ENCODE data around the genes PRORP, NKX2-8 and SLC25A21.

- PRO-cap: no peak
Observed at GRCh38 chr14:34592801-34593201, 37.1 kb downstream of the SNX6 start.

GRCh38 chr14:34628694-34629183, 1.2 kb downstream of the SNX6 start:
- PRO-cap: unidirectional peak, plus-strand start at chr14:34628958; unidirectional peak, plus-strand start at chr14:34628991; bidirectional peak, plus-strand start at chr14:34629022, minus-strand start at chr14:34629026

DNA sequence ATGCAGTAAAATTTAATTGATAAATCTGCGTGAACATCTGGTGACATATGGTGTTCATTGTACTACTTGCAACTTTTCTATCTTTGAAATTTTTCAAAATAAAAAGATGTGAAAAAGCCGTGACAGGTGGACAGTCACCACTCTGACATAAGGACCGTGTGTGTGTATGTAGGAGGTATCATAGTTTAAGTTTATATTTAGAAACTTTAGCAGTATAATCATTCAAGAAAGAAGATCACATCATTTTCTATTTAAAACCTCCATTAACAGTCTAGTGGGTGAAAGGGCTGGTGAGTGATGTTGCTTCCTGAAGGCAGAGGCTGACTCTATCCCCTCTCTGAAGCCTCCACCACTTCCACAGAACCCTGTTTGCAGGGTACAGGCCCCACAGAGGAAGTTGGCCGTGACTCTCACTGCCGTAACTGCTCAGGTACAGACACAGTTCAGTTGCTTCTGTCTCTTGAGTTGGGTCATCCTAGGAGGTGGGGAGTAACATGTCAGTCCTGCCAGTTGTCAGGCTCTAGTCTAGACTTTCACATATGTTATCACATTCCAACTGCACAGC, 31.7 kb downstream of the CFL2 start:
- PRO-cap: no peak

- PRO-cap: bidirectional peak, plus-strand start at chr14:35122312, minus-strand start at chr14:35122048; bidirectional peak, plus-strand start at chr14:35122956, minus-strand start at chr14:35122519
Observed at GRCh38 chr14:35122201-35123067, at the start of gene PRORP. TSS of gene PRORP (plus strand) at chr14:35122552.

GRCh38 chr14:35337702-35338274, 45.6 kb downstream of the PSMA6 start:
- PRO-cap: no peak

GRCh38 chr14:35402951-35403529, 1.5 kb downstream of the NFKBIA start:
- PRO-cap: bidirectional peak, plus-strand start at chr14:35403170, minus-strand start at chr14:35403215

- PRO-cap: bidirectional peak, plus-strand start at chr14:35404222, minus-strand start at chr14:35403897
Observed at GRCh38 chr14:35403530-35404277, 845 bp downstream of the NFKBIA start.

DNA sequence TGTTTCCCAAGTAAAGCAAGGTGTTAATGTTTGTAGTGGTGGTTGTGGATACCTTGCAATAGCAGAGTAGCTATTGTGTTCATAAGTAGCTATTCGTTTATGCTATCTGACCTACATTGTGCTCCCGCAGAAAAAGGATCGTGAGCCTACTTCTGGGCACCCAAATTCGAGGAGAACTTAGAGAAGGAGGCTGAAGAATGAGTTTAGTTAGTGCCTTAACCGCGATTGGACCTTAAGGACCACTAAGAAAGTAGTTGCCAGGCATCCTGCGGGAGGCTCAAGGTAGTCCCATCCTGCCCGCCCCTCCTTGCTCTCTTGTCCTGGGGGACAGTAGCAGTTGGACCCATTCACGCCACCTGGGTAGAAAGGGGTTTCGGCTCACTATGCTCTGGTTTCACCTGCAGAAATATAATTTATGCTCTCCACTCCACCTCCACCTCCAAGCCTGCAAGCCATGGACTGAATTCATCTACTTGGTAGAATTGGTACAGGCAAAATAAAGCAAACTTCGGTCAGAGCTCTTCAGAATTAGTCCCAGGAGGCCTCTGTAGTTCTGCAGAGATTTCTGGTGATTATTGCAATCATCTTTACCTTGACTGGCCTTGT, 1.1 kb upstream of the NFKBIA start:
- PRO-cap: no peak

GRCh38 chr14:35739521-35740175, 69.4 kb downstream of the RALGAPA1 start:
- PRO-cap: no peak

DNA sequence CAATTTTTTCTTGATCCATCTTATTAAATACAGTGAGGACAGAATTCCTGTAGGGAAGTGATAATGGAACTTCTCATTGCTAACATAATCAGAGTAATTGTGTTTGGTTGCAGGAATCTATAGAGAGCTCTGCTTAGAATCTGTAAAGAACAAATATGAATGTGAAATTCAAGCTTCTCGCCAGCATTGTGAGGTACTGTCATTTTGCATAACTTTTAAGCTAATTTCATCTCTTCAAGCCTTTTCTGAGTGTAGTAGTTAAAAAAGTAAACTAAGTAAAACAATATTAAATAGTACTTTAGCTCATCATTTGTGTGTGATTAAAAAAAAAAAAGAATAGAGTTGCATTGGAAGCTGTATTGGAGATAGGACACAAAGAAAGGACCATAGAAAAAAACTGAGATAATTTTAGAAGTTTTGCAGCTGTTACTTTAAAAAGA, 8.6 kb downstream of the BRMS1L start:
- PRO-cap: no peak

DNA sequence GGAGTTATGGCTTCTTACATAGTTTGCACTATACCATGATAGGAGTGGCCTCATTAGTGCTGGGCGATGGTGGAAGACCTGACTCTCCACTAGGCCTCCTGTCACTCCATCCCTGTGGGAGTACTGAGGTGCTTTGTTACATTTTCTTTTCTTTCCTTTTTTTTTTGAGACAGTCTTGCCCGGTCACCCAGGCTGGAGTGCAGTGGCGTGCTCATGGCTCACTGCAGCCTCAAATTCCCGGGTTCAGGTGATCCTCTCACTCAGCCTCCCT, 83.7 kb downstream of the BRMS1L start:
- PRO-cap: unidirectional peak, plus-strand start at position 56 of the sequence

GRCh38 chr14:36067511-36068218, 241.5 kb downstream of the BRMS1L start:
- PRO-cap: no peak

DNA sequence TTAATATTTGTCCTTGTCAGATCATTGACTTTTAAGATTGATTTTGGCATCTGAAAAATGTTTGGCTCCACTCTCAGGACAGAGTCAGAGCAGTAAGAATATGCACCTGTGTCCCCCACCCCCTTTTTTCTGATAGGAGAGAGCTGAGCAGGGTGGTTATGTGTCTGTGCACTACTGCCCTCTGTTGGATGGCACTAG, 243.3 kb downstream of the BRMS1L start:
- PRO-cap: no peak

DNA sequence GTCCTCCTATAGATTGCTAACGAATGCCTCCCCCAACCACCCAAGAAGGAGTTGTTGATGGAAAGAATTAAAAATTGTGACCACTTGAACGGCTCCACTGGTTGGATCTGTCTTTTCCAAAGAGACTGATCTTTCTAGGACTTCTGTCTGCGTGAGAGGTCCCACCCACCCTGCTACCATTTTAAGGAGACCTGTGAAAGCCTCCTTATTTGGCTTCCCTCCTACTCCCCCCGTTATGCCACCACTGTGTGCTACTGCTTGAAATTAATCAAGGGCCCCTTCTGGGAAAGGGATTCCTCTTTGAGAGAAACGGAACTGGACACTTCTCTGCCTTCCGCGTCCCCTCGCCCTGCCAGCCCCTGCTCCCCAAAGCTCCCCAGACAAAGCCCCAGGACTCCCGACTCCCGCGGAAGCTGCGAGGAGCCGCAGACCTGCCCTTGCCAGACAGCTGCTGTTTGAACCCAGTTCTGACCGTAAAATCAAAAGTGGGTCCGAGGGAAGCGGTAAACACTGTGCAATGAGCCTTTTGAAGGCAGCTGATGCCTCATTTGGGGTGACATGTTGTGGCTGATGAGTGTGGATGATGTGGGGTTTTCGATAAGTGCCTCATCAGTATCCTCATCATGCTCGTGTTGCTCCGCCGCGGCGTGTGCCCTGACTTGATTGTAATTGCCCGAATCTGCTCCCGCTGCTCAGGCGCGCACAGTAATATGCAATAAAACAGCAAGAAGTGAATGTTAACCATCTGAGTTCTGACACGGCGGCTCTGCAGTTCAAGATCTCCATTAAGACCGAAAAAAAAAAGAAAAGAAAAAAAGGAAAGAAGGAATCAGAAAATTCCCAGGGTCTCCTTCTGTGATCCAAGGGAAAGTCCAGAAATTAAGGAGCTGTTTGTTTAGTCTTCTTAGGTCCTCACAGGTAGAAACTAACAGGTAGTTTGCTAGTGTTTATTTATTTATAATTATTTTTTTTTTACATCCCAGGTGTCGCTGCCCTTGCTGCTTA, 48.2 kb downstream of the MBIP start:
- PRO-cap: no peak

DNA sequence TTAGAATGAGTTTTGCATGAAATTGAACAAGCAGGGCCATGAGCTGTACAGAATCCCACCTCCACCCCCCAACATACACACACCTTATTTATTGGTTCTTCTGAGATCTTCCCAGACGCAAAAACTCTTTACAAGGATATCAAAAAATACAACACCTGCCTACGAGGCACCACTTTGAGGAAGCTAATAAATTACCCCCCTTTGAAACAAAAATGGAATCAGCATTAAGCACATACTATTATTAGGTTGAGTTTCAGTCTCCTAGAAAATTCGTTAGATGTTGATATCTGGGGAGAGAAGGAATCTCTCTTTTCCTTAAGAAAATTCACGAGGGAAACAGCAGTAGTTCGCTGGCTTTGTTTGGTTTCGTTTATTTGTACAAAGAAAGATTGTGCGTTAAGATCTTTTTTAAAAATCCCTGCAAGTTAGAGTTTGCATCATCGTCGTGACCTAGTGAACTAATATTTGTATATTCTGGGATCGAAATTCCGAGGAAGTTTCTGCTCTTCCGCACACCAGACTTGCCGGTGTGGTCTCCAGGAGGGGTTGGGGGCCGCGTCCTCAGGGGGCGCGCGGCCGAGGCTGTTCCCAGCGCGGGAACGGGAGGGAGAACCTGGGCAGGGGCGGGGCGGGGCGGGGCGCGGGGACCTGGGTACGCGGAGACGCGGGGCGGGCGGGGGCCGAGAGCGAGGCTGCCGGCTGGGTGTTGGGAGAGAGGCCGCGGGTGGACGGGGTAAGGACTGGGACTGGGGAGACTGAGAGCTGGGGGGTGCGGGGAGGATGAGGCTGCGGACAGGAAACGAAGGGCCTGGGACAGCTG, 12.1 kb downstream of the NKX2-1 start:
- PRO-cap: no peak

GRCh38 chr14:36523968-36524841, 4.2 kb upstream of the NKX2-1 start:
- PRO-cap: no peak

DNA sequence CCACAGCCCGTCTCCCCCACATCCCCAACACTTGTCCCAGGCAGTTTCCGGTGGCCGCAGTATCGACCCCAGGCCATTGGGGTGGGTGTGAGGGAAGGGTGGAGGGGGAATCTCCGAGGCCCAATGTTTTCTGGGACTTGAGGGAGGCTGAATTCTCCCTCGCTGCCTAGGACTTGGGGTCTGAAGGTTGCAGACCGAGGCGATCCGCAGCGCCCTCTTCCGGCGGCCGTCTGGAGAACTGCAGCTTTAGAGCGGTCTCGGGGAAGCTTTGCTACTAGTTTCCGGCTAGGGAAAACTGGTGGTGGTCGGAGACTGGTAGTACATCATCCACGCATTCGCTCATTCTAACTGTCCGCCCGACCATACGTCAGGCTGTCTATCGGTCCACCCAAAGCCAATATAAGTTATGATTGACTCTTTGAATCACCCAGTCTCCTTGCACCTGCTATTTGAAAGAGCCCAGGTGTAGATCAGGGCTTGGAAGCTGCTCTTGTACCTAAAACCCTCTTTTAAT, 5.5 kb upstream of the NKX2-1 start:
- PRO-cap: no peak

GRCh38 chr14:36582109-36582867, at the start of gene NKX2-8:
TSS of gene NKX2-8 (minus strand) at chr14:36582614.
- PRO-cap: unidirectional peak, plus-strand start at chr14:36582427

GRCh38 chr14:37171591-37172907, at the start of gene SLC25A21:
TSS of gene SLC25A21 (minus strand) at chr14:37172606.
- PRO-cap: bidirectional peak, plus-strand start at chr14:37172109, minus-strand start at chr14:37172083; bidirectional peak, plus-strand start at chr14:37172418, minus-strand start at chr14:37172304; unidirectional peak, minus-strand start at chr14:37172591

DNA sequence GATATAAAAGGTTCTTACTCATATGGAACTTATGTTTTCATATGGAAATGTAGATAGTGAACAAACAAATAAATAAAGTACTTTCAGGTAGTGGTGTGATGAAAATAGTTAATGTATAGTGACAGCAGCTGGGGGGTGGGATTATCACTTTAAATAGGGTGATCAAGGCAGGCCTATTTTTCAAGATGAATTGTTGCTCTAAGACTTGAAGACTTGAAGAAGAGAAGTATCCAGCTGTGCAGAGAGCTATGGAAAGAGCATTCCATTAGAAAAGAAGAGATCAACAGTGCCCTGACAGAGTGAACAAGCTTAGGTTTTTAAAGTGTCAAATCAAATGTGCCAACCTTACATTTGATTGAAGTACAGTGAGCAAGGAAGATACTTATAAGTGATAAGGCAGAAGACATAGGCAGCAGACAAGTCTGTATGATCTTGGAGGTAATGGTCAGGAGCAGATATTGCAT, 117.3 kb downstream of the MIPOL1 start:
- PRO-cap: no peak

Data from rectum (tissue), 1 donor.